ENCODE results near the gene TGFB3.

- PRO-cap, result no peak
CAGE:
- cytosol, long polyA plus RNA, result no peak
- long polyA plus RNA, result no peak
- nucleus, long polyA plus RNA, result no peak
These were observed 2.7 kb downstream of the NEK9 start for GRCh38 chr14:75124007-75124684.

DNA sequence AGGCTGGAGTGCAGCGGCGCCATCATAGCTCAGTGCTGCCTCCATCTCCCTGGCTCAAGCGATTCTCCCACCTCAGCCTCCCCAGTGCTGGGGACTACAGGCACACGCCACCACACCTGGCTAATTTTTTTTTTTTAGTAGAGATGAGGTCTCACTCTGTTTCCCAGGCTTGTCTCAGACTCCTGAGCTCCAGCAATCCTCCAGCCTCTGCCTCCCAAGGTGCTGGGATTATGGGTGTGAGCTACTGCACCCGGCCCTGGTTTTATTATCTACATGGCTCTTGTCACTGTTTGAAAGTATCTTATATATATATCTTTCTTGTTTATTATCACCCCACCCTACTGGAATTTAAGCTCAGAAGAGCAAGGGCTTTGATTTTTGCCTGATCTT, 7.6 kb upstream of the TMED10 start:
- PRO-cap, result no peak
CAGE:
- cytosol, long polyA plus RNA, result no peak
- long polyA plus RNA, result no peak
- nucleus, long polyA plus RNA, result no peak

GRCh38 chr14:75201134-75201661, 24.8 kb upstream of the TMED10 start:
- PRO-cap, result no peak
CAGE:
- cytosol, long polyA plus RNA, result no peak
- long polyA plus RNA, result no peak
- nucleus, long polyA plus RNA, result no peak

DNA sequence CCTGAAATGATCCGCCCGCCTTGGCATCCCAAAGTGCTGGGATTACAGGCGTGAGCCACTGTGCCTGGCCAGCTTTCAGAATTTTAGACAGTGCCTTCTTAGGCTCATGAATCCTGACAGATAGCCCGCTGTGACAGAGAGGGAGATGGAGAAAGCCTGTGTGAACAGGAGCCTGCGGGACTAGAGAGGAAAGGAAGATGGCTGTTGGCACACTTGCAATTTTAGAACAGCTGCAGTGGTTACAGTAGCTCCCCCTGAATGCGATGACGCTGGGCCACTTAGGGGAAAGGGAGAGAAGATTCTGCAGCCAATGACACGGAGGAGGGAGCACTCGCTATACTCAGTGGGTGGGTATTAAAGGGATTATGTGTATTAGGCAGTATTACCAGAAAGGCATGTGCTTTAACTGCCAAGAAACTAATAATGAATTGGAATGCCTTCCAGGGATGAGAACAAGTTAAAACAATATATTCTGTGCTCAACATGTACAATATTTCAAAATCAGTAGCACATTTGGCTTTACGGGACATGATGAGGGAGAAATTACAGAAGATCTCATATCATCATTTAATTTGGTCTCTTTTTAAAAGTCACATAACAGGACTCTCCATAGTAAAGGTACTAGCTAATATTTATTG, 36.1 kb upstream of the FOS start:
- PRO-cap, result no peak
CAGE:
- cytosol, long polyA plus RNA, result no peak
- long polyA plus RNA, result no peak
- nucleus, long polyA plus RNA, result no peak

DNA sequence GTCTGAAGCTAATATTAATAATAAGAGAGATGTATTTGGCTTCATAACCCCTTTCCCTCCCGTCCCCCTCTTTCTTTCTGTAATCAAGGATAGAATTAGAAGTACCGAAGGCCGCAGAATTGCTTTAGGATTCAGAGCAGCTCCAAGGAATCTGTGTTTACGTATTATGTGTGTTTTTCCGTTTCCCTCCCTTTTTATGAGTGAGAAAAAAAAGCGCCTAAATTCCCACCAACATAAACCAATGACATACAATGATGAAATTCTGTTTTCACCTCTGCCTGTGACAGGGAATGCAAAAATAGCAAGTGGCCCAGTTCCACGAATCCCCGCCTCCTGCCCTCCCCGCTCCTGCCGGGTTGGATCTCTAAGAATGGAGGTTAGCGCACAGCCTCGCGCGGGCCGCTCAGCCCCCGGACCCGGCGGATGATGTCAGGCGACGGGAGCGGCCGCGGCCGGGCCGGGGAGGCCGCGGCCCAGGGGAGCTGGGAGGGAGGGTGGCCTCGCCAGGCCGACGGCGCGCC, 1.9 kb upstream of the FOS start:
- PRO-cap, result no peak
CAGE:
- cytosol, long polyA plus RNA, result no peak
- long polyA plus RNA, result no peak
- nucleus, long polyA plus RNA, result no peak

GRCh38 chr14:75279235-75279761, 670 bp downstream of the FOS start:
- PRO-cap, result no peak
CAGE:
- cytosol, long polyA plus RNA, result no peak
- long polyA plus RNA, result no peak
- nucleus, long polyA plus RNA, result no peak

- PRO-cap, result no peak
CAGE:
- cytosol, long polyA plus RNA, result no peak
- long polyA plus RNA, result no peak
- nucleus, long polyA plus RNA, result no peak
These were observed 6.7 kb downstream of the FOS start for GRCh38 chr14:75285393-75285752.

DNA sequence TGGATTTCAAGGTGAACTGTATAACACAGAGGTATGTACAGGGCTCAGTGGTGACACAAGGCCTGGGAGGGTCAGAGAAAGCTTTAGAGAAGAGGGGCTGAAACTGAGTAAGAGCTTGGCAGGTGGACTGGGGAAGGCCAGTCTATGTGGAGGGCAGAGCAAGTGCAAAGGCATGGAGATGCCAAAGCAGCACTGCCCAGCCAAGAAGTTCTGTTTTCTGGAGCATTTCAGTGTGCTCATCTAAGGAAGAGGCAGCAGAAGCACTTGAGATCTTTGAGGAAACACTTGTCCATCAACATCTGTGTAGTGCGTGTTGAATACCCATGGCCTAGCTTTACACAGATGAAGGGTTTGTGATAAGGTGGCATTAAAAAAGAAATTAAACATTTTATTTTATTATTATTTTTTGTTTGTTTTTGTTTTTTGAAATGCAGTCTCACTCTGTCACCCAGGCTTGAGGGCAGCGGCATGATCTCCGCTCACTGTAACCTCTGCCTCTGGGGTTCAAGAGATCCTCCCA, 52.9 kb downstream of the FOS start:
- PRO-cap, result no peak
CAGE:
- cytosol, long polyA plus RNA, result no peak
- long polyA plus RNA, result no peak
- nucleus, long polyA plus RNA, result no peak

DNA sequence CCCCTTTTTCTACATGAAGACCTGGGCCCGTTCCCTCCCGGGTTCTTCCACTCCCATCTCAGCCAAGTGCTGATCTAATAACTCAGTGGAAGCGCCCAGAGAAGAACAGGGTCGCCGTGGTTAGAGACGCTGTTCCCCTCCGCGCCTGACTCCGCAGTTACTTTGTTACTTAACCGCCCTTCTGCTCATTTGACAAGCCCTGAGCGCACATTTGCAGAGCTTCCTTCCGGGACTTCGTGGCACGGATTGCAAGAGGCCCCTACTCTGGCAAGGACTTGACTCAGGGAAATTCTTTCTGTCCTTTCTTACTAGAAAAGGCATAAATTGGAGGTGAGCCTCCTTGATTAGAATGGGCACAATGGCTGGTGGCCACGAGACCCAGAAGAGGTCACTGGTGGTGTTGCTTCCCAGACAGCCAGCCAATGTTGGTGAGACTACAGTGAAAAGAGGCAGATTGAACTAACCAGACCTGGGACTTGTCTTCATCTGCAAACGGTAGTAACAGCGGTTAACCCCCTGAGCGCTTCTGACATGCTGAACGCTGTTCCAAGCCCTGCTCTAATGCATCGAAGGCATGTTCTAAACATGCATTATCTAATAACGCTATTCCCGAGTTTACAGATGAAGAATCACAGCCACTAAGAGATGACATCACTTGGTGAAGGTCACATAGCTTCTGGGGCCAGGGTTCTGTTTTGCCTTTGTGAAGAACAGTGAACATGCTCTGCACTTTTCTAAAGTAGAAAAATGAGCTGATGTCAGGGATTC, 55.7 kb downstream of the FOS start:
- PRO-cap, result no peak
CAGE:
- cytosol, long polyA plus RNA, result no peak
- long polyA plus RNA, result no peak
- nucleus, long polyA plus RNA, result no peak

DNA sequence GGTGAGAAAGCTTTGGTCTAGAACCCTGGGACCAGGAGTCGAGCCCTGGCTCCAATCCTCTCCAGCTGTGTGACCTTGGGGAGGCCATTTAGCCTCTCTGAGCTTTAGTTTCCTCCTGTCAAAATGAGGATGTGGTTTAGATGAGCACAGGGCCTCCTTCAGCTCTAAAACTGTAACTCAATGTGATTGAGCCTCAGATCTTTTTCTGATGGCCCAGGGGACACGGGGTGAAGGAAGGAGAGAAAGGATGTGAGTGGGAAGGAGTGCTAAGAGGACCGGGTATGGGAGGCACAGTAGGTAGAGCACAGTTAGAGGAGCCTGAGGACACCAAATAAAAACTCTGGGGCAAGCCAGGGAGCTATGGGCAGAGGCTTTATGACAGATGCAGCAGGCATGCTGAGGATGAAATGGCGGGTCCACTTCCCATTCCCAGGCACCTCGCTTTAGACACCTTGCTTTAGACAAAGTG, 7.8 kb downstream of the JDP2 start:
- PRO-cap, result no peak
CAGE:
- cytosol, long polyA plus RNA, result no peak
- long polyA plus RNA, result no peak
- nucleus, long polyA plus RNA, result no peak

GRCh38 chr14:75560909-75561330, 17.5 kb upstream of the FLVCR2 start:
- PRO-cap, result no peak
CAGE:
- cytosol, long polyA plus RNA, result no peak
- long polyA plus RNA, result no peak
- nucleus, long polyA plus RNA, result no peak

- PRO-cap, result no peak
CAGE:
- cytosol, long polyA plus RNA, result no peak
- long polyA plus RNA, result no peak
- nucleus, long polyA plus RNA, result no peak
These were observed 33.2 kb downstream of the ERG28 start for GRCh38 chr14:75627296-75627997.

GRCh38 chr14:75648084-75648968, 12.3 kb downstream of the ERG28 start:
- PRO-cap, result no peak
CAGE:
- cytosol, long polyA plus RNA, result no peak
- long polyA plus RNA, result no peak
- nucleus, long polyA plus RNA, result no peak

DNA sequence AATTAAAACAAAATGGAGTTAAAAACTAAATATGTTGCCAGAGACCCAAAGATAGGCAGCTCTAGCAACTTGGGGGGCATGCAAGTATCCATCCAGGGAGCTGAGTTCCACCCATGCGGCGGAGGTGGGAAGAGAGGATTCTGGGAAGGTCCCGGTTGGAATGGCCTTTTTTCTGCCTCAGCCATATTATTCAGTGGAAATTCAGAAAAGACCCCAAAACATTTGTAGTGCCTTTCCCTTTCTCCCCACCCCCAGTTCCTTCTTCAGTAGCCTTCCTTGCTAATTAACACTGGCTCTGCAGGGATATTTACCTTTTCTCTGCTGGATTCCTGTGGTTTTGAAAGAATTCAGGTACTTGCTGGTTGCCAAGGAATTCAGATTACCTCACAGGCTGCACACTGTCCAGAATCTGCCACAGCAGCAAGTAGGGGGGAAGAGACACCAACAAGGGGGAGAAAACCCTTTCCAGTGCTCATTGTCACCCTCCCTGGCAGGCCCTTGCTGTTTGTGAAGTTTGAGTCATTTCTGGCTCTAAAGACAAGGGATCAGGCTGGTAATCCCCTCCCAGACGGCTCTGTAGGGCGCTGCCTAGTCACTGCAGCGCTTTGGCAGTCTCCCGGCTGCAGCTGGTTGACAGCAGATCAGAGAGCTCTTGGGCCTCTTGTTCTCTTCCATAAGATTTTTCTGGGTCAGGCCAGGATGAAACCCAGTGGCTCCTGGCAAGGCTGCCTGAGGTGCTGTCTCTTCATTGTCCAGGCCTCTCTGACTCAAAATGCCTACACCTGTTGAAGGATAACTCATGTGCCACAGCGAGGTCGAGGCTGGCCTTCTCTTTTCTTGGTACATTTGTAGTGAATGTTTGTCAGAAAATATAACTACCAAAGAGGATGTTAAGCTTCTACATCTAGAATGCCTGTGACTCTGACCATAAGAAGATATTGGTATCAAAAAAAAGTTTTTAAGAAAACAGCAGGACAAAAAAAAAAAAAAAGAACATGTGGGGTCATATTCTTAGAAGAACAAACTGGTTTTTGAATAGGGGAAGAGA, 50.8 kb downstream of the TTLL5 start:
- PRO-cap, result no peak
CAGE:
- cytosol, long polyA plus RNA, result no peak
- long polyA plus RNA, result no peak
- nucleus, long polyA plus RNA, result no peak

- PRO-cap, result no peak
CAGE:
- cytosol, long polyA plus RNA, result no peak
- long polyA plus RNA, result no peak
- nucleus, long polyA plus RNA, result no peak
These were observed 62.7 kb downstream of the TTLL5 start for GRCh38 chr14:75723612-75724354.

- PRO-cap, result no peak
CAGE:
- cytosol, long polyA plus RNA, result no peak
- long polyA plus RNA, result no peak
- nucleus, long polyA plus RNA, result no peak
These were observed 40.6 kb downstream of the TGFB3 start for GRCh38 chr14:75941257-75941510.

DNA sequence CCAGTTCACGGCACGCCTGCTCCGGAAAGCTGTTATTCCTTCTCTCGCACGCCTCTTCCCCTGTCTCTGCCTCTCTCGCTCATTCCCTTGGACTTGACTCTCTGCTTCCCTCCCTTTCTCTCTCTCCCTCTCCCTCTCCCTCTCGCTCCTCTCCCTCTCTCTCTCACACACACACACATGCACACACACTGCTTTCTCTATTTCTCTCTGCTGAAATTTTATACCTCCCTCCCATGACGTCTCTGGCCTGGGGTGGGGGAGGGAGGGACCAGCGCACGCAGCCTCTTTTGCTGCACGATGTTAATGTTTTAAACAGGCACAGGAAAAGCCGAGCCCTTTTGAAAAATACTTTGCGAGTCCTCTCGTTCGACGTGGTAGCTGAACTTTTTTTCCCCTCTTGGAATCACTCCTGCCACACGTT, at the start of gene TGFB3:
TSS of gene TGFB3 (minus strand) at position 193 of the 421 bp plus-strand sequence.
- PRO-cap, result no peak
CAGE:
- cytosol, long polyA plus RNA, result no peak
- long polyA plus RNA, result no peak
- nucleus, long polyA plus RNA, result no peak

DNA sequence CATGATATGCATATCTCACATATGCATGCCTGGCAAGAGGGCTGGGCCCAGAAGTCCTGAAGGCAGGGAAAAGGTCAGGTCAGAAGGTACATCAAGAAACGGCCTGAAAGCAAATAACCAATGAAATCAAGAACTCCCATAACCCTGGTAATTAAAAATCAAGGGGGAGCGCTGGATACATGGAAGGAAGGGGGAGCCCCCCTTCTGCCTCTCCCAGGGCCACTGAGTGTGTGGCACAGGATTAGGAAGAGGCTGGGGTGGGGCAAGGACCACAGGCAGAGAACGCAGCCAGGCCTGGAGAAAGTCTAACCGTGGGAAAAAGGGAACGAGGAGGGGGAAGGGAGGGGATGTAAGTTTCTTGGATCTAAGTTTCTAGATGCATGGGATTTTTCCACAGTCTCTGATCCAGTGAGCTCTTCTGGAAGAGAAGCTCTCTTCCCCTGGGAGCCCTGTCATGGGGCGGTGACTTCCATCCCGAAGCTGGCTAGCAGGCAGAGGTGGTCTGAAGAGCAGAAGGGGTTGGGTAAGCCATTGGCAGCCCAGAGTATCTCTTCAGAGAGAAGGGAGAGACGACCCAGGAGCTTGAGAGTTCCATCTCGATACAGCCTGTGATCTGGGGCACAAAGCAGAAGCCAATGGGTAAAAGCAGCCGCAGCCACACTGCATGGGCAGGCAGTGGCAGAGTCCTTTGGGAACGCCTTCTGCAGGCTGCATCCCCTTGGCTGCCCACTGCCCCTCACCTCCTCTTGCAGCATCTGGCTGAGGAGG, 23.7 kb downstream of the ANGEL1 start:
- PRO-cap, result no peak
CAGE:
- cytosol, long polyA plus RNA, result no peak
- long polyA plus RNA, result no peak
- nucleus, long polyA plus RNA, result no peak

DNA sequence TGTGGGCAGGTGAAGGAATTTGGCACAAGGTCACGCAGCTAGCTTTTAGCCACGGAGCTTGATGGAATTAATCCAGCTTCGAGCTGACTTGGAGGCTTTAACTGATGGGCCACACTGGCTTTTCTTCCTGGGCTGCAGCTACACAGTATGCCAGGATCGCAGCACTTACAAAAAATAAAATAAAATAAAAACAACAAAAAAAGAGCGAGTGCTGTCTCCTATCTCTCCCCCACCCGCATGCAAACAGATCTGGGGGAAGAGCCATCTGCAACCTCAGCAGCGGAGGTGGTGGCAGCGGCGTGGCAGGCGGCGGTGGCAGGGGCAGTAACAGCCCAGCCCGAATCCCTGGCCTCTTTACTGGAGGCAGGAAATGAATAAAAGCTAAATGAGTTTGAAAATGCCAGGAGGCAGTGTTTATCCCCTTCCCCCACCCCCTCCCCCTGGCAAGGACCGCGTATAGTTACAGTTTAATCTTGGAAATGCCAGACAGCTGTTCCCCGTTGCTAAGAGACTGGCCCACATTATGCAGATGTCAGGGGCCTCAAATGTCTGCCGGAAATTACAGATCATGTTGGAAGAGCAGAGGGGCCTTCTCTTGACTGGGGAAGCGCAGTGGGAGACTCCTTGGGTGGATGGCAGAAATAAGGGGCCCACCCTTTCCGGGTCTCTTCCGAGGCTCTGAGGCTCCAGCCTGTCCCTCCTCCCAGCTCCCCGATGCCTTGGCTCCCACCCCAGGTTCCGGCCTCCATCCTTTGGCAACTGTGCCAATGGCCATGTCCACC, 93.6 kb downstream of the LRRC74A start:
- PRO-cap, result no peak
CAGE:
- cytosol, long polyA plus RNA, result no peak
- long polyA plus RNA, result no peak
- nucleus, long polyA plus RNA, result no peak

DNA sequence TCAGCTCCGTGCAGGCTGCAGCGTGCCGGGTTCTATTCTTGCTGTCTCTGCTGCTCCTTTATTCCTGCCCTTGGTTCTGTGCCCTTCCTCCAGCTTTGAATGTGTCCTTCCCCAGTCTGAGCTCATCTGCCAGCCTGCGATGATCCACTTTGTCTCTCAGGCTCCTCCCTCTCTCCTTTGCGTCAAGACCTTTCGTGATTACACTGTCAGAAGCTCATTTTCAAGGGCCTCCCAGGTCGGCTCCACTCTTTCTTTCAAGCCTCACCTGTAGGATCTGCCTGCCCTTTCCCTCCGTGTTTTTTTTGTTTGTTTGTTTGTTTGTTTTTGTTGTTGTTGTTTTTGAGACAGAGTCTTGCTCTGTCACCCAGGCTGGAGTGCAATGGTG, 98.5 kb downstream of the IRF2BPL start:
- PRO-cap, result no peak
CAGE:
- cytosol, long polyA plus RNA, result no peak
- long polyA plus RNA, result no peak
- nucleus, long polyA plus RNA, result no peak